Progenitor cell of endocrine pancreas (in vitro differentiated cells): ENCODE results near the genes KPNA5 and ASF1A.

- PRO-cap: no peak
These were observed 399 bp downstream of the FAM229B start for GRCh38 chr6:112087754-112088225.

DNA sequence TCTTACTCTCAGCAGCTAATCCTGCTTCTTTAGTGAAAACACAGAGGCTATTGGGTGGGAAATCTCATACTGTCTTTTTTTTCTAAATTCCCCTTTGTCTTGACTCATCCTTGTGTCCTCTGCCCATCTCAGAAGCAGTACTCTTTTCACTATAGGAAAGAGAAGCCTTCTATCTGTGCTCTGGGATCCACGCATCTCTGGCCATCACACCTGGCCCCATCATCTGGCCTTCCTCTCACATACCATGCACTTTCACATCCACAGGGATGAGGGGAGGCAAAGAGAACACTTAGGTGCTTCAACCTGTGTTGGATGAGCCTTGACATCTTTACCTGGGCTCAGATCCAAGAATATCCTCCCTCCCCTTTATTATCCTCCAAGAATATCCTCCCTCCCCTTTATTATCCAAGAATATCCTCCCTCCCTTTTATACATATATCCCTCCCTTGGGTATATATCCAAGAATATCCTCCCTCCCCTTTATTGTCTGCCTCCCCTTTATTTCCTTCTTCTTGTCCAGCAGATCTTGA, 30.4 kb downstream of the LAMA4 start:
- PRO-cap: no peak

DNA sequence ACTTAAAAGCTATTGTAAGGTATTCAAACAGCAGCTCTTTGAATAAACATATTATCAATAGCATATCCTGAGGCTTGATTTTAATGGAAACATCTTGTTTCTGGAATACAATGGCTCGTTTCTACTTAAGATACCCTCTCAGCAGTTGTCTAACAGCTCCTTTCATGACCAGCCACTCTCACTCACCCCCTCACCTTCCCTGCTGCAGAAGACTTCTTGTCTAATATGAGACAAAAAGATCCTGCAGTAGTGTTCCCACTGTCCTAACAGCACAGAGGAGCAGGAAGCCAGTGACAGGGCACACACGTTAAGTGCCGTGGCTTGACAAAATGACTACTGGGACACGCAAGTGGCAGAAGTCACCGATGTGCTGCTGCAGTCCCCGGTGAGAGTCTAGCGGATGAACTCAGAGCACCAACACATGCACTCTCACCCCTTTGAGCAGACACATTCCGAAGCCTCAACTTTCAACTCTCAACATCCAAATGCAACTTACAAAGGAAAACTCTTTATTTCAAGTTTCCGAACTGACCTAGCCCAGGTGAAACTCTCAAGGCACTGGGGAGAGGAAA, 985 bp downstream of the LAMA4 start:
- PRO-cap: no peak

GRCh38 chr6:112296297-112296496, 41.8 kb upstream of the LAMA4 start:
- PRO-cap: no peak

DNA sequence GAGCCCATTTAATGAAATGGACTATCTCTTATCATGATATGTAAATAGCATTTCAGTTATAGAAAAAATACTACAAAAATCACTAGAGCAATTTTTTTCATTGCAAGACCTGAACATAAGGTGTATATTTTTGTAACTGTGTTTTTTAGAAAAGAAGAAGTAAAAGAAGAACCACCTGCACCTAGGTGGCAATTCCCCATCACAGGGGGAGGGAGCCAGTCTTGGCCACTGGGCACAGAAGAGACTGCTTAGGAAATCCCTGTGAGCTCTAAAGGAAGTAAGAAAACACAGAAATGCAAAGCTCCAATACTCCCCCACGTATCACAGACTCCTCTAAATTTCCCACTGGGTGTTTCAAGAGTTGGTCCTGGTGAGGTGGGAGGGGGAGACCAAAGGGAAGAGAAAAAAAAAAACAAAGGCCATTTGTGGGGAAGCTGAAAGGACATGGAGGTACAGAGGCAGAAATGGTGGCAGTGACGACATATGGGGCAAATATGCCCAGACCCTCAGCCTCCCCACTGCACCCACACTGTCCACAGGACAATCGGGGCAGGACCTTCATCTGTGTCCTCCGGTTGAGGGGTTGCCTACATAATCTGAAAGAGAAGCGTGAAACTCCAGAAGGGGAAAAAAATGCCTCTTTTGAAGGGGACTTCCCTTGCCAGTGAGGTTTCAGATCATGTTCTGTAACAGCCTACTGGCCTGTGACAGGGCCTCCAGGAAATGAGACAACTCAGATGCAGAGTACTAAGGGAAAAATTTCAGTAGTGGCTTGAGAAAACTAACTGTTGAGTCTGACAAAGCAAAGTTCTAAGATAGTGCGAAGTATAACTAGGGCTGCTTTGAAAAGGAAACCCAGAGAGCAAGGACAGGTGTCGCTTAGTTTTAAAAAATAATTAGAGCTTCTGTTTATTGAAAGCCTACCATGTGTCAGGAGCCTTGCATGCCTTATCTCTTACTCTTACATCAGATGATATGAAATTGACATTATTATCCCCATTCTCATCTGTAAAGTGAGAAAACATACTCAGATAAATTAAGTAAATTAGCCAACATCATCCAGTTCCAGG, 226.2 kb upstream of the MARCKS start:
- PRO-cap: no peak

GRCh38 chr6:113857581-113857914, 403 bp downstream of the MARCKS start:
- PRO-cap: bidirectional peak, plus-strand start at chr6:113857724, minus-strand start at chr6:113857699

DNA sequence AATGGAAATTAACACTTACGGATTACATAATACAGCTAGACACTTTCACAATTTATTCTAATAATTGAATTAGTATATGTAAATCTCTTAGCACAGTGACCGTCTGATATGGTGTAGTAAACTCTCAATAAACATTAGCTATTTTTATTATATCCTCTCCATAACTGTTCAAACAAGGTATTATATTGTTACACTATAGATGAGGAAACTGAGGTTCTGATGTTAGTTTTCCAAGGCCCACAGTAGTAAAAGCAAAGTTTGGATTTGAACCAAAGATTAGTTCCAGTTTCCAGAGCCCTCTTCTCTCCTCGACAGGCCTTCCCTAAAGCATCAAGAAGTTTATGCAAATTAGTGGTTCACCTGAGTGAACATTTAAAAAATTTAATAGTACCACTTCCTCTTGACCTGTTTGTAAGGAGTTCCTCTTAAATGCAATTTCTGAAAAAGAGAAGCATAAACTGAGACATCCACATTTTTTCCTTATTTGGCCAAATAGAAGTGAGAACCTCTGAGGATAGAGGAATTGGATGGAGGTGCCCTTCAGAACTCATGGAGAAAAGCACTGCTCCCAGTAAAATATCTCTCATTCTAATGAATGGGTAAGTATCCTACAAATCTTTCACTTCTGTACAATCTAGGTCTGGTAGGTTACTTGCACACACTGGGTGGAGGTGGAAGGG, 1.3 kb upstream of the DSE start:
- PRO-cap: no peak

- PRO-cap: no peak
These were observed 10.3 kb downstream of the DSE start for GRCh38 chr6:116380931-116381524.

GRCh38 chr6:116557679-116558342, 4.3 kb downstream of the CALHM4 start:
- PRO-cap: no peak

DNA sequence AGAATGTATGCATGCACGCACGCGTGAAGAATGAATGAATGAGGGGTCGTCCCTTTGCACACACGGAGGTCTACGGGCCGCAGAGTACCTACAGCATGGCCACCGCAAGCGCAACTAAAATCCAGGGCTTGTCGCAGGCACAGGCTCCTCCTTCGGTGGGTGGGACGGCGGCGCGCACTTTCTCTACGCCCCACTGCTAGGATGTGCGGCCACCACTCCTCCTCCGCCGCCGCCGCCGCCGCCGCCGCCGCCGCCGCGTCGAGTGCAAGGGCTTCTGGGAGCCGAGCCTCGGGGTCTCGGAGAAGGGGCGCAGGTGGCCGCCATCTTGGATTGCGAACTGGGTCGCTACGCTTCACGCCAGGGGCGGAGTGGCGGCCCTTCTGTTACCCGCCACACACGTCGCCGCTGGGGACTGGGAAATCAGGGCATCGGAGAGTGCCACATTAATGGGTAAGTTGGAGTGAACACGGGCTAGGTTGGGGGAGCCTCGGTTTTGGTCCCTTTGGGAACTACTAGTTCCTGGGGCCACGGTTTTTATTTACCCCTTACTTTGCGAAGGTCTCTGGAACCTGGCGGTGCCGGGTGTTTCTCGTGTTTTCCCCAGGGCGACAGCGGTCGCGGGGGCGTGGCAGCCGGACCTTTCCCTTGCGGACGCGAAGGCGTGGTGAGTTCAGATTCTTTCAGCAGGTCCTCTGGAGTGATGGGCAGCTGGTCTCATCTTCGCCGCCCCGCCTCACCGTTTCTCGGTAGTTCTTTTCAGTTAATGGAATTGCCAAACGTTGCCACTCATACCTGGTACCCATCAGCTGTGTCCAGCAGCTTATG, at the start of gene KPNA5:
KPNA5 (plus strand) TSS at position 323 of the 825 bp plus-strand sequence.
- PRO-cap: bidirectional peak, plus-strand start at position 323 of the sequence, minus-strand start at position 116 of the sequence; bidirectional peak, plus-strand start at position 673 of the sequence, minus-strand start at position 616 of the sequence

GRCh38 chr6:117547463-117548699, 54.4 kb downstream of the GOPC start:
- PRO-cap: no peak

DNA sequence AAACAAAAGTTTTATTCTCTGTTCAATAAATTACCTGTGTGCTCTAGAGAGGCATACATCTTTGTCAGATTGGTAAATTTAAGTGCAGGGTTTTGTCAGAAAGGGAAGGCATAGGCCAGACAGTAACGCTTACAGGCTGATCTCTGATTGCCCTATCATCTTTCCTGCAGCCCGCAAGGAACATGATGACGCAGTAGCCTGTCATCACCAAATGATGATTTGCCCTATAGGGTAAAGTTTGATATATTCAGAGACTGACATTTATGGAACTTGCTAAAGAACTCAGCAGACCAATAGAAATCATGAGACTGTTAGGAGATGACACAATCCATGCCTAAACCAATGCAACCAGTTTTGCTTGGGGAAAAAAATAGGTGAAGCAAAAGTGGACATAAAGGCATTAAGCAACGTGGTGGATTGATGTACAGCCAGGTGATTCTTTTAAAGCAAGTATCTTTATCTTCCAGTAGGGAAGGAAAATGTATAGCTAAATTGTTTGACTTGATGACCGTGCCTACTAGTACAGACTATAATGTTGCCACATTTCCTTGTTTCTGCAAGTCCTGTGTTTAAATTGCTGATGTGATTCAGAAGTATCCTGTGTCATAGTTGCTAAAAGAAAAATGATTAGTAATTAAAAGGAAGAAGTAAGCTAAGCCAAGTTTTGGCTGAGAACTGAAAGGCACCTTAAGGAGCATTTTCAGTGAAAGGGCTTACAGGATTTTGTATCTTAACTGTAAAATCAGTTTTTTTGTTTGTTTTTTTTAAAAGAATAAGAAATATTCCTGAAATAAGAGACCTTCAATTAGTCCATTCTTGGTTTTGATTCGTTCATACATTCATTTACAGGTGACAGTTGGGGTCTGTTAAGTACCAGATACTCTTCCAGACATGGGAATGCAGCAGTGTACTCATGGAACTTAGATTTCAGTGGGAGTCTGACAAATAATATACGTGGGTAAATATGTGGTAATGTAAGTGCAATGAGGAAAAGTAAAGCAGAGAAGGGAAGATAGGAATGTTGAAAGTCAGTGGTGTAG, 2.5 kb downstream of the NUS1 start:
- PRO-cap: no peak

- PRO-cap: no peak
These were observed 262.0 kb upstream of the PLN start for GRCh38 chr6:118286006-118286523.

- PRO-cap: no peak
These were observed 170.1 kb upstream of the PLN start for GRCh38 chr6:118377762-118378671.

- PRO-cap: no peak
These were observed 93.4 kb upstream of the PLN start for GRCh38 chr6:118454573-118455122.

DNA sequence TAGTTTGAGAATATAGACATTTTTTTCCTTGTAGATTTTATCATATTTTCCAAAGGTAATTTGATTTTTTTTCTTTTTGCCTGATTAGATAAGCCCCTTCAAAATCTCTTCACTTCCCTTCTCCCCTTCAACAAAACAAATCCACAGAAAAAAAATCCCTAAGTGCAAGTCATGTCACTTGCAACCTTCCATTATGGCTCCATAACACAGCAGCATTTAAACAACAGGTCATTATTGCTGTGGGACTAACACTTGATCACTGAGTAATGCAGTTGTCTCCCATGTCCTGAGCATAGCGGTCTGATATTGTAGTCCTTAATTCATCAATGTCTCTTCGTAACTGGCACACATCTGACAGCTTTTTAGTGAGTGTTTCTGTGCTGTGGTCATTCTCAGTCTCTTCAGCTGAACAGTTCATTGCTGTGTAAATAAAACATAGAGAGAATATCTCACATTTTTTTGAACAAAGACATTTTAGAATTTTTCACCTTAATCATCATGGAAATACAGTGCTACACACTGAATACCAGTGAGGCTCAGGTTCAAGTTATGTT, 82.9 kb upstream of the PLN start:
- PRO-cap: no peak

- PRO-cap: no peak
These were observed 7.8 kb downstream of the PLN start for GRCh38 chr6:118555920-118556243.

- PRO-cap: no peak
These were observed 24.9 kb downstream of the CEP85L start for GRCh38 chr6:118626413-118626967.

DNA sequence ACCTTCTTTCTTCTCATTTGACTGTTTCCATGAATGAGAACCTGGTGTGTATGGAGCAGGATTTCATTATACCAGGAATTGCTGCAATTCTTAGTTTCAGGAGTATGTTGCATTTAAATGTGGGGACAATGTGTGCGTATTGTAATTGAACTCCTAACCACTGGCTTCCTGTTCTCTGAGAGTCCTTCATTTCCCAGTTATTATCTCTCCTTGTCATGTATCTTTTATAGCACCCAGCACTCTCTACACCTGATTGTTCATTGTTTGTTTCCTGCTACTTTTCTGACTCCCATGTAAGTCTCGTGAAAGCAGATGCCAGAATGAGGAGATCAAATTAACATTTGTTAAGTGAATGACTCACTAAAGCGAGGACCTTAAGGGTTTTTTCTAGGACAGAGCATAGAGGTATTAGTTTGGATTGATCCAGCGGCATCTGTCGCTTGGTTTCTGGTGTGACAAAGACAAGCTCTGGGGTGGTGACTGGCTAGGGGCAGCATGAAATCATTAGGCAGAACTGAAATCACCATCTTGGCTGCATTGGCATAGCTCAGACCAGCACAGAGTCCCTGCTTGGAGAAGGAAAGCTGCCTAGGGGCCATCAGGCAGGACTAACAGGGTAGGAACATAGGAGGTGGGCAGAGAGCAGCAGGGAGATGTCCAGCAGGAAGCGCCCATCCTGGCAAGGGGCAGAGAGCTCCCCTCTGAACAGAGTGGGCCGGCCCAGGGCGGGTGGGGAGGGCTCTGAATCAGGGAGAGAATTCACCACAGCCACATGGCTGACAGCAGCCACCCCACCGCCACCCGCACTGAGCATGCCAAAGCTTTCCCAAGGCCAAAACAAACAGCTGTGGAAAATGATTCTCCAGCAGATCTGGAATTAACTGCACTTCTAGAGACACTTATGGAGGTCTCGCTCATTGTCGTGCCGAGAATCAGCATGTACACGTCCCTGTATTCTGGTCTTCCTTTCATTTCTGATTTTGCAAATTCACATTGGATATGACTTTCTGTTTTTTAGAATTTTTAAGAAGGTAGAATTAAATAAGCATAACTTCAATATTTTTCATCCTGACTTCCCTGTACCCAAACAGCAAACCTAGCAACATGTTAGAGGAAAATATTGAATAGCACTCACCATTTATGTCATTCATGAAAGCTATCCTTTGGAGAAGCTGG, 97.2 kb upstream of the CEP85L start:
- PRO-cap: bidirectional peak, plus-strand start at position 464 of the sequence, minus-strand start at position 435 of the sequence

DNA sequence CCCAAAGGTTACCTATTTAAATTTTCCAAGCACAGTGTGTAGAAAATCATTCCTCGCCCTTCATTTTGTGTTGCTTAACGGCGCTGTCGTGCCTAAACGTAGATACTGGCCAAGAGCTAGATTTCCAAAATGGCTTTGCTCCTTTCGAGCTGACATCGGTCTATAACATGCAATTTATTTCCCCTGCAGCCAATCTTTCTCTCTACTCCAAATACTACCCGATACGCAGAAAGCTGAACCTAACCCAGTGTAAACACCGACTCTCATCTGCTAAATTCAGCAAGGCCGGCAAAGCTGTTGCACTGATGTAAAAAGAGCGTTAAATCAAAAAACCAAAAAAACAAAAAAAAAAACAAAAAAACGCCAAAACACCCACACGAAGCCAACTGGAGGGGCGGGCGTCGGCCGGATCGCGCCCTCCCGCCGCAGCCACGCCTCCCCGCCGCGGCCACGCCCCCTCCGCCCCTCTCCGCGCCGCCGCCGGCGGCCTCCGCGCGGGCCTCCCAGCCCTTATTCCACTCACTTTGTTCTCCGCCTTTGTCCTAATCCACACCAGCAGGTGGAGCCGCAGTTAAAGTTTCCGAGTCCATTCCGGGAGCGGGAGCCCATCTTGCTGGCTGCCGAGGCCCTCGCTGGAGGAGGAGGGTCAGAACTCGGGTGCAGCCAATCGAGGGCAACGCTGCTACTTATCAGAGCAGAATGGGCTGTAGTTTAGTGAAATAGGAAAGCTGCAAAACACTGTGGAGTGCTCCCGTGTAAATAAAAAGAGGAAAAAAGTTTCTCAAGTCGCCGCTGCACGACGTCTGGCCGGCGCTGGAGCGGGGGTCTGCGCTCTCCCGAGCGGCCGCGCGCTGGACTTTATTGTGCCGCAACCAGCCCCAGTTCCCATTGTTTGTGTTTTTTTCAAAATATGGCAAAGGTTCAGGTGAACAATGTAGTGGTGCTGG, at the start of gene ASF1A:
ASF1A (plus strand) TSS at position 649 of the 947 bp plus-strand sequence.
- PRO-cap: bidirectional peak, plus-strand start at position 135 of the sequence, minus-strand start at position 137 of the sequence; bidirectional peak, plus-strand start at position 589 of the sequence, minus-strand start at position 433 of the sequence